CMK (cell line): ENCODE results near the genes USP17L21 and WDR1.

GRCh38 chr4:8393692-8394124 is 46.8 kb downstream of the ACOX3 start:
- RRBS, result no CpG with 5 or more reads among the region's 7 CpGs

DNA sequence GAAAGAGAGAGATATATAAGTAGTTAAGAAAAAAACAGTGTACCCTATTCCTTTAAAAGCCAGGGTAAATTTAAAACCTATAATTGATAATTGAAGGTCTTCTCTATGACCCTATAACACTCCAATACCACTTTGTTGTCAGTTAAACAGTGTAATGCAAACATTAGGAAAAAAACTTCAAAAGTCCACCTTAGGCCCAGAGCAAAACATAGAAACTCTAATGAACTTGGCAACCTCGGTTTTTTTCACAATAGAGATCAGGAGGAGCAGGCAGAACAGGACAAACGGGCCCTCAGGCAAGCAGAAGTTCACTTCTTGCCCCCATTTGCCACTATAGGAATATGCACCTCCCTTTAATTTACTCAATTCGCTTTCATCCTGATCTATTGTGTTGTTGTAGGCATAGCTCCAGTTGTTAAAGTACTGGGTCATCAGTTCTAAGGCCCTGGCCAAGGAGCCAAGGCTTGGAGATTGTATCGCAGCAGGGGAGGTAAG is 18.2 kb downstream of the ACOX3 start:
- RRBS, result no CpG with 5 or more reads among the region's 4 CpGs

DNA sequence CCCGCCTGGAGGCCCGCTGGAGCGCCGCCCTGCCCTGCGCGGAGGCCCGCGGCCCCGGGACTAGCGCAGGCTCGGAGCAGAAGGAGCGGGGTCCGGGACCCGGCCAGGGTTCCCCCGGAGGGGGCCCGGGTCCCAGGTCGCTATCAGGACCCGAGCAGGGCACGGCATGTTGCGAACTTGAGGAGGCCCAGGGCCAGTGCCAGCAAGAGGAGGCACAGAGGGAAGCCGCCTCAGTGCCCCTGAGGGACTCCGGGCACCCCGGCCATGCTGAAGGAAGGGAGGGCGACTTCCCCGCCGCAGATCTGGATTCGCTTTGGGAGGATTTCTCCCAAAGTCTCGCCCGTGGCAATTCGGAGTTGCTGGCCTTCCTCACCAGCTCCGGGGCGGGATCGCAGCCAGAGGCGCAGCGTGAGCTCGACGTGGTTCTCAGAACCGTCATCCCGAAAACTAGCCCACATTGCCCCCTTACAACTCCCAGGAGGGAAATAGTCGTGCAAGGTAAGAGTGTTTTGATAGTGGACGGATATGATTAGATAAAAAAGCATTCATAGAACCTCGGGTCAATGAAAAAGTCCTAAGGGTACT is 459 bp downstream of the TRMT44 start:
- RRBS, result 8% methylated on average over 2 of the region's 42 CpGs

- RRBS, result no CpG with 5 or more reads among the region's 6 CpGs
These were observed 8.8 kb downstream of the TRMT44 start for GRCh38 chr4:8449353-8449791.

DNA sequence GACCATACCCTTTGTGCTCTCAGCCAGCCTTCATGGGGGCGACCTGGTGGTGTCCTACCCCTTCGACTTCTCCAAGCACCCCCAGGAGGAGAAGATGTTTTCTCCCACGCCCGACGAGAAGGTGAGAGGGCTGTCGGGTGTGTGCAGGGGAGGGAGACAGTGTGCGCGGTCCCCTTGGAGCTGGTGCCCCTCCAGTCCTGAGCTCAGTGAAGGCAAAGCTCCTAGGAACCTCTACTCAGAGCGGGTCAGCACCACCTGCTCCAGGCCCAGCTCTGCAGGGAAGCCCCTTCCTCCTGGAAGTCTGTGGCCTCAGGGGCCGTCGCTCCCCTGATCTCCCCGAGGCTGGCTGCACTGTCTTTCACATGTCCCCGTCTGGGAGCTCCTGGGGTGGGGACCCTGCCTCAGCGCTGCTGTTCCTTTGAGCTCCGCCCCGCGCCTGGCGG is 14.8 kb downstream of the CPZ start:
- RRBS, result no CpG with 5 or more reads among the region's 18 CpGs

DNA sequence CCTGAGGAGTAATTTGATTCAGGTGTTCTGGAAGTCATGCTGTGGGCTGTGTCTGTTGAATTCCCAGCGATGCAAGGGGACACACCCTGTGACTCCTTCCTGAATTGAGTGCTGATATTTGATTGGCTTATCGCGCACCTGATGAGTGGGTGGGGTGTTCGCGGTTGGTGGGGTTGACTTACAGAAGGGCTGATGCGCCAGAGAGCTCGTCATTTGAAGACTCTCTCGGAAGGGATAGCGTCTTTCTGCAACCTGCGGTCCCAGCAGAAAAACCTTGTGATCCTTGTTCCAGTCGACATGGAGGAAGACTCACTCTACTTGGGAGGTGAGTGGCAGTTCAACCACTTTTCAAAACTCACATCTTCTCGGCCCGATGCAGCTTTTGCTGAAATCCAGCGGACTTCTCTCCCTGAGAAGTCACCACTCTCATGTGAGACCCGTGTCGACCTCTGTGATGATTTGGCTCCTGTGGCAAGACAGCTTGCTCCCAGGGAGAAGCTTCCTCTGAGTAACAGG is at the start of gene USP17L21:
TSS of gene USP17L21 (plus strand) at position 298 of the 516 bp plus-strand sequence.
- RRBS, result no CpG with 5 or more reads among the region's 16 CpGs

DNA sequence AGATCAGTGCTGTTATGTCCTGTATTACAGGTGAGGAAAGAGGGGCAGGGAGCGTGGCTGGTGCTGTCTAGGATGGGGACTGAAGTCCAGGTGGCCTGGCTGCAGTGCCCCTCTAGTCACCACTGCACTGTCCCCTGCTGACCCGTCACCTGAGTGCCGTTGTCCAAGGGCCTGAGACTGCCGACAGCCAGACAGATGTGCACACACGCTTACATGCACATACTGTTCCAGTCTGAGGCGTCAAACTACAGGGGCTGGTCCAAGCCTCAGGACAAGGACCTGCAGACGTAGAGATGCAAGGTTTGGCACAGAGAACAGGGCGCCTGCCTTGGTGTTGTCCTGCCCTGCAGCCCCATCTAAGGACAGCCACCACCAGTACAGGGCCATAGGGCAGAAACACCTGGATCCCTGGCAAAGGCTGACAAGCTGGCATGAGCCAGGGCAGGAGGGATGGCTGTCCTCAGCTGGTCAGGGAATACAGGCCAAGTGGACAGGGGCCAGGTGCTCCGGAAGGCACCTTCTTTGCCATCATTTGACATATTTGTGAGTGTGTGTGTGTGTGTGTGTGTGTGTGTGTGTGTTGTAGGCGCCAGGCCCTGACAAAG is 1.7 kb downstream of the SLC2A9 start:
- RRBS, result no CpG with 5 or more reads among the region's 10 CpGs

DNA sequence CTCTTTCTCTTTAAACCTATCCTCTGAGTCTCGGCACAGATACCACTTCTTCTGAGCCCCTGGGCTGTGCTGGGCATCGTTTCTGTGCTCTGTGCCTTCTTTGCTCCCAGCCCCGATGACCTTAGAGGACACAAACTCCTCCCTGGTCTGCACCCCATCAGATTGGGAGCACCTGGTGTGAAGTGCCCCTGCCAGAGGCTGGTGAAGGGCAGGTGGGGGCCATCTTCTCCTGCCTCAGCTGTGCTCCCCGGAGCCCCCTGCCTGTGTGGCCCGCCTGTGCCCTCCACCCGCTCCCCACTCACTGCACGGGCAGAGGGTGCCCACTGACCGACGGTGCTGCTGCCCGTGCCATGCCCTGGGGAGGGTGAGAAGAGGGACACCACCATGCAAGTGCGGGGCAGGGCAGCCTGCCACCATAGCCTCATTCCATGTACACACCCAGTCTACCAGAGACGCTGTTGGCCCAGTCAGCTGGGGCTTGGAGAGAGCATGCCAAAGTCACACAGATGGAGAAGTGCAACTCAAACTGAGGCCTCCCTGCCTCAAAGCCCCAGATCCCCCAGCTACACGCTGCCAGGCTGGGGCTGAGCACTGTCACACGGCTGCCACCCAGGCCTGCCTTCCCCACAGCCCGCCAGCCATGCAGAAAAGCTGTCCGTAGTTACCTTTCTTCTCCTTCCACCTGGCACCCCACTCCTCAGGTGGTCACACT is 526 bp downstream of the SLC2A9 start:
- RRBS, result no CpG with 5 or more reads among the region's 16 CpGs

DNA sequence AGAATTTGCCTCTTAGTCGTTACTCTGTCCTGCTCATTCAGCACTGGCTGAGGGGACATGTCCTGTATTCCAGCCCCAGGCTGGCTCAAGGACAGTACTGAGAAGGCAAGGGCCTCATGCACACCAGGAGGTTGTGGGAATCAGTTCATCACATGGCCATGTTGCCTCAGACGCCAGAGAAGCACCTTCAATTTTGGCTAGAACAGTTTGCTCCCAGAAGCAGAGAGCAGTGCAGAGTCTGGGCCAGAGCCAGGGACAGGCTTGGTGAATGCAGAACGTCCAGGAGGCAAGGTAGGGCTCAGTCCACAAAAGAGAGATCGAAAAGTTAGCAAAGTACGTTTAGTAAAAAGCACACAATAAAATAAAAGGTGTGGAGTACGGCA is 1.1 kb upstream of the SLC2A9 start:
- RRBS, result no CpG with 5 or more reads among the region's 6 CpGs

DNA sequence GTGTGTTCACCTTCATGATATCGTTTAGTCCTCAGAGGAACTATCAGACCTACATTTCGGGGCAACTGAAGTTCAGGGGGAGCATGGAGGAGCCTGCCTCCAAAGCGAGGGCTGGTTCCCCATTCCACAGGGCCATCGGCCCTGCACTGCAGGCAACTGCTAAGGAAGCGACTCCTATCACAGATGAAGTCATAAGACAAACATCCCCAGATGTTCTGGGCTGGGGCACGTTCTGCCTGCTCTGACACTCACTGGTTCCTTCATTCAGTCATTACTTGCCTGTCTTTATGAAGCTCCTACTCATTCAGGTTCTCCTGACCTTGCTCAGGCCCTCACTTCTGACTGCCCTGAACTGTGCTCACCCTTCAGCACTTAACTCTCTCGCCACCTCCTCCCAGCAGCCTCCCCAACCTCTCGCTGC is 2.5 kb upstream of the SLC2A9 start:
- RRBS, result no CpG with 5 or more reads among the region's 8 CpGs

DNA sequence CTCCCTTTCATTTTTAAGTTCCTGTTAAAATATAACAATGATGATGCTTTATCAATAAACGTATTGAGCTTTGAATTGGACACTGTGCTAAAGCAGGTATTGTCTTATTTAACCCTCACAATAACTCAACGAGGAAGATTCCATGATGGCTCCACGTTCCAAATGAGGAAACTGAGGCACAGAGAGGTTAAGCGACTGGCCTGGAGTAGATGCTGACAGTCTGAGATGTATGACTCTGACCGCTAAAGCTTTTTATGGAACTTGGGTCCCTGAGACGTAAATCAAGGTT is 36.0 kb upstream of the SLC2A9 start:
- RRBS, result no CpG with 5 or more reads among the region's 6 CpGs

DNA sequence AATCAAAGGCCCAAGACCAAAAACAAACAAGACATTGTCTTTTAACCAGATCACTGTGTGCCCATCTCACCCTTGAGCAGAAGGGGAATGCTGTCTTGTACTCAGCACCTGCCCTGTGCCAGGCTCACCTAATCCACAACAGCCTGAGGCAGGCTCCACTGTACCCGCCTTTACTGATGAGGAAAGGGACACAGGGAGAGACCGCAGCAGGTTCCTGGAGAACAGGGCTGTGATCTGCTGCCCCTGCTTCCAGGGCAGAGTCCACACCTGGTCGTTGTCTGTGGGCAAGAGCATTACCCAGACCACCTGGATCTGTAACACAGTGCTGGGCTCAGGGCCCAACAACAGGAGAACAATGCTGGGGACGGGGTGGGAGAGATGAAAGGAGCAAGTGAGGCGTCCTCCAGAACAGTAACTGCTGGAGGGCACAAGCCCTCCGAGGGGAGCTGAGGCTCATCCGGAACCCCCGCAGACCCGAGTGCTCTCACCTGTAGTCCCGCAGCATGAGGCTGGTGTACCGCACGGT is 34.0 kb downstream of the WDR1 start:
- RRBS, result no CpG with 5 or more reads among the region's 12 CpGs

DNA sequence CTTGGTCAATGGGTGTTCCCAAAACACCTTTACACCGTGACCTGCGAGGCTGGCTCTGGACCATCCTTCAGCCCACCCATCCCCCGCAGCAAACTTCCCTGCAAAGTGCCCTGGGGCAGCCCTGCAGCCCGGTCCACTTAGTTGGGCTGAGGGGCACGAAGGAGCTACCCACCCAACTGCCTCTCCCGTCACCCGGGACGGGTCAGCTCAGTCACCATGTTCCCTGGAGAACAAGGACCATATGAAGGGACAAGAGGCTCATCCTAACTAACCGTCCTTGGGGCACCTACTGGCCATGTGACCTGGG is 23.3 kb downstream of the WDR1 start:
- RRBS, result 87% methylated on average over 4 of the region's 9 CpGs

GRCh38 chr4:10096071-10097057 is 20.2 kb downstream of the WDR1 start:
- RRBS, result no CpG with 5 or more reads among the region's 17 CpGs

DNA sequence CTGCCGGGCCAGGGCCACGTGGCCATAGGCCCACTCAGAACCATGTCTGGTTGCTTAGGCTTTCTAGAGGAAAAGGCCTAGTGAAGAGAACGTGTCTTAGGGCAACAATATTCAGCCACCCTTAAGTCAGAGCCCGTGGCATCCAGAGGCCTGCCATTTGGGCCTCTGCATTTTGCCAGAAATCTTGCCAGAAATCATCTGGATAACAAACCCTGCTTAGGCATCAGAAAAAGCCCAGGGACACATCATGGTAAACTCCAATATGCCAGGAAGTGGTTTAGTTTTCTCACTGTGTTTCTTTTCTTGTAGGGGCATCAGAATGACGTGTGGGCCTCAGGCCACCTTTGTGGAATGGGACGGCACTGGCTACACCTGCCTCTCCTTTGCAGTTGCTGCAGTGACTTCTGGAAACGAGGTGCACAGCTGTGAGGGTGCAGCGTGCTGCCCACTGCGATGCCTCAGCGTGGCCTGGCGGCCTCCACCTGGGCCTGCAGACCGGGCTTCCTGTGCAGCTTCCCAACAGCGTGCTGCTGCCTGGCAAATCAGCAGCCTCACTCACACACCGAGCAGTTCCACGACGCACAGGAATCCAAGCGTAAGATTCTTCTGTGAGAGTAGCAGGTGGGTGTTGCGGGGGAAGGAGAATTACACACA is 17.3 kb downstream of the WDR1 start:
- RRBS, result no CpG with 5 or more reads among the region's 18 CpGs

GRCh38 chr4:10105099-10105532 is 11.5 kb downstream of the WDR1 start:
- RRBS, result no CpG with 5 or more reads among the region's 8 CpGs

DNA sequence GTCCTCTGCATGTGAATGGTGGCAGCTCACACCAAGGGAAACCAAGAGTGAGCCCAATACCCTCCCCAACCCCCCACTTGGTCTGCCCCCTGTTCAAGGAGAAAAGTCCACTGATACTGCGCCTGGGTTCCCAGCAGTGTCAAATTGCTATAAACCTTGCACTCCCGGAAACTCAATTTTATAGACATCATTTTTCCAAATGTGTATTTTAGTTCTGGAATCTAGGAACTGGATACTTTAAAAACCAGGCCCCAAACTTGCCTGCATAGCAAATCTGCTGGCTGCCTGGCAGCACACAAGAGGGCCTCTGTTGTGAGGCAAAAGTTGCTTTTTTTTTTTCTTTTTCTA is 4.9 kb downstream of the WDR1 start:
- RRBS, result no CpG with 5 or more reads among the region's 2 CpGs

DNA sequence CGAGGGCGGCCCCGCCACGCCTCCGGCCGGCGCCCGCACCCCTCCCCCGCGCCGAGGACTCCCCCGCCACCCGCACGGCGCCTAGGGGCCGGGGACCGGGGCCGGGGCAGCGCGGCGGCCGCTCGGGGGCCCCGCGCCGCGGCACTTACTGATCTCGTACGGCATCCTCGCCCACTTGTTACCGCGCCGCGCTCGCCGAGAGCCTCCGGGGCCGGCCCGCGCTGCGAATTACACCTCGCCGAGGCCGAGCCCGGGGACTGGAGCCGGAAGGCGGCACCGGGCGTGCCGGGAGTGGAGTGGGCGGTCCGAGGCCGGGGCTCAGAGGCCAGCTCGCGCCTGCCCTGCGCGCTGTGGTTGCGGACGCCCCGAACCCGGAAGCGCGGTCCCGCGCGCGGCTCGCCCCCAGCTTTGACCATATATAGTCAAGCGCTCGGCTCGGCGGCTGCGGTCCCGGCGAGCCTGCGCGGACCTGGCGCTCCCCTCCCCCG is at the start of gene WDR1:
TSS of gene WDR1 (minus strand) at position 298 of the 488 bp plus-strand sequence.
- RRBS, result 1% methylated on average over 65 of the region's 79 CpGs

DNA sequence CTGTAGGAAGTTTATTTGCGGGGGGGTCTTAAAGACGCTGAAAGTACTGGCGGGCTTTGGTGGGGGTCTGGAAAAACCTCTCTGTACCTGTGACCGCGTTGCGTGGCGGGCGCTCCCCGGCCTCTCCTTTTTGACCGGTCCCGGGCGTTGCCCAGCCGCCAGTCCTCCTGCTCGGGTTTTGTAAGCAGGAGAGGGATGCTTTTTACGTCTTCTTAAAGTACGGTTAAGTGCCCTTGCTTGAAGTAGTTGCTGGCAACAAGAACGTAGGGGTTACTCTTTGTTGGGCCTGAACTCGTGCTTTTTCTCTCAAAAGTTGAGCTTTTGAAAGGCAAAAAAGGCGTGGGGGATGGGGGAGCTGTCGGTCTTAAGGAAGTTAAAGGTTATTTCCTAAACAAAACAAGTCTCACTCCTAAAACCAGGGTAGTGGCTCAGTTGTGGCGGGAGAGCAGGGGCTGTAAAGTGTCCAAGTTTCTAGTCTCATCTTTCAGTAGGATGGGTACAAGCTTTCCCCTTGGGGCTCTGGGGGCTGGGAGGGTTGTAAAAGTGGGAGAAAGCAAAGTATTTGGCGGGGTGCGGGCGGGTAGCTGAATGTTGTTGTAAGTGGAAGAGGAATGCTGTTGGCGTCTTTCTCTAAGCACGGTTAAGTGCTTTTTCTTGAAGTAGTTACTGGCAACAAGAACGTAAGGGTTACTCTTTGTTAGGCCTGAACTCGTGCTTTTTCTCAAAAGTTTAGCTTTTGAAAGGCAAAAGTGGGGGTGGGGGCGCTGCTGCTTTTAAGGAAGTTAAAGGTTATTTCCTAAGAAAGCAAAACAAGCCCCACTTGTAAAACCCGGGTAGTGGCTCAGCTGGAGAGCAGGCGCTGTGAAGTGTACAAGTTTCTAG is 797 bp upstream of the WDR1 start:
- RRBS, result no CpG with 5 or more reads among the region's 31 CpGs

DNA sequence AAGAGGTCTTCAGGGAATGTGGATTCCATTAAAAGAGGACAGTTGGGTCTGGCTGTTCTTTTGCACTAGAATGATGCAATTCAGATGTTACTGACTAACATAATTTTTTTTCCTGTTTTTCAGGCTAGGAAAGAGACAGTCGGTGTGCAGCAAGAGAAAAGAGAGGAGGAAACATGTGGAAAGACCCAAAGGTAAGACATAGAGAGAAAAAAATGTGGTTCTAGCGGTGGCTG is 92.1 kb downstream of the HS3ST1 start:
- RRBS, result no CpG with 5 or more reads among the region's 2 CpGs